SJCRH30 (cell line): ENCODE measurements around a stretch of chr7.

DNA sequence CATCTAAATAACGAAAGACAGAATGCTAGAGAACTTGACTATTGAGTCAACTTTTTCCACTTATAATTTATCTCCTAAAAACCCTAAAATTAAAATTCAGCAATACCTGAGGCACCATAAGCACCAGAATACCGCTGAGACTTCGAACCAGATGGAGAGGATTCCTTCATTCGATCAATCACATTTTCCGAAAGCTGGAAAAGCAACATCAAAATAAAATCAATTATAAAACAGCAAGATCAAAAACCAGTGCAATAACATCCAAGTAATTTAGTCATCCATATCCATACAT is 11.9 kb downstream of the CHCHD3 start:
- RAMPAGE, long total RNA: no peak

GRCh38 chr7:133491348-133491969 is 238.6 kb downstream of the EXOC4 start:
- RAMPAGE, long total RNA: no peak

- RAMPAGE, long total RNA: no peak
Measured at GRCh38 chr7:133779548-133779941, 347.6 kb upstream of the LRGUK start.

- RAMPAGE, long total RNA: no peak
Measured at GRCh38 chr7:134418894-134419390, 40.0 kb downstream of the AKR1B1 start.

DNA sequence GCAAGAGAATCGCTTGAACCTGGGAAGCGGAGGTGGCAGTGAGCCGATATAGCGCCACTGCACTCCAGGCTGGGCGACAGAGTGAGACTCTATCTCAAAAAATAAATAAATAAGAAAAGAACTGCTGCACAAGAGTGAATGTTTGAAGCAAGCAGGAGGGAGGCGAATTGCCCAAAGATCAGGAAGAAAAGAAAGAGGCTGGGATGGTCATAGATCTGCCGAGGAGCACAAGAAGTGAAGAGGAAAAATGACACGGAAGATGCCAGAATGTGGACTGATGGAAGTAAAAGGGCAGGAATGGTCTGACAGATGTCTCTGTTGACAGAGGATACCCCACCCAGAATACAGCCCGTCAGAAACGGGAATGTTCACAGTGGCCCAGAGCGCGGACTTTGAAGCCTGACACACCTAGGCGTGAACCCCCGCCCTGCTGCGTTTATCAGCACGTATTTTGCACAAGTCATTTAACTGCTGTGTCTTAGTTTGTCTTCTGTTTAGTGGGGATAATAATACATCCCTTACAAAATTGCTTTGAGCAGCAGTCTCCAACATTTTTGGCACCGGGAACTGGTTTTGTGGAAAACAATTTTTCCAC is 27.2 kb downstream of the AKR1B1 start:
- RAMPAGE, long total RNA: no peak

- RAMPAGE, long total RNA: no peak
Measured at GRCh38 chr7:134451314-134451757, 7.6 kb downstream of the AKR1B1 start.

DNA sequence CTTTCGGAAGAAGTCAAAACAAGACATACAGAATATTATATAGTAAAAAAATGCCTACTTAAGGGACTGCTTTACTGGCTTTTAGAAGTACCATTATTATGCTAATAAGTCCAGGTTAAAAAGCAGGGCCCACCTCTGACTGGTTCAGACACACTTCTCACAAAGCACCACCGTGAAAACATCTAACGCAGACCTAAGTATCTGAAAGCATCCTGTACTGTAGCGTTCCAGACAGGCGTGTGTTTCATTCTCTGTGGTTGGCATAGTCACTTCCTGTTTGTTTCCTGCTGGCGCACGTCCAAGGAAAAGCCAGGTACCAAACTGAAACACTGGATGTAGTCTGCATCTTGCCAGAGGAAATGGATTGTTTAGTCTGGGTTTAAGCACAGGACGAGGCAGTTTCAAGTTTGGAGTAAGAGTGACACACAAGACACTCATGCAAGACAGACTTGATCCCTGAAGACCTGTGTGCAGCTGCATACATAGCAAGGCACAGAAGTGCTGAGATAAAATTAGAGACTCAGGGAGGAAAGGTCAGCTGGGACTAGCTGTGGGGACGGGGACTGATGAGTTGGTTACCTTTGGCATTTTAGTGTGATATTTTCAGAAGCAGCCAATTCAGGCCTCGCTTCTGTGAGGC is 23.2 kb downstream of the BPGM start:
- RAMPAGE, long total RNA: no peak

GRCh38 chr7:134729812-134730742 is 49.4 kb upstream of the CALD1 start:
- RAMPAGE, long total RNA: no peak

- RAMPAGE, long total RNA: no peak
Measured at GRCh38 chr7:134888163-134889025, 97.9 kb upstream of the AGBL3 start.

DNA sequence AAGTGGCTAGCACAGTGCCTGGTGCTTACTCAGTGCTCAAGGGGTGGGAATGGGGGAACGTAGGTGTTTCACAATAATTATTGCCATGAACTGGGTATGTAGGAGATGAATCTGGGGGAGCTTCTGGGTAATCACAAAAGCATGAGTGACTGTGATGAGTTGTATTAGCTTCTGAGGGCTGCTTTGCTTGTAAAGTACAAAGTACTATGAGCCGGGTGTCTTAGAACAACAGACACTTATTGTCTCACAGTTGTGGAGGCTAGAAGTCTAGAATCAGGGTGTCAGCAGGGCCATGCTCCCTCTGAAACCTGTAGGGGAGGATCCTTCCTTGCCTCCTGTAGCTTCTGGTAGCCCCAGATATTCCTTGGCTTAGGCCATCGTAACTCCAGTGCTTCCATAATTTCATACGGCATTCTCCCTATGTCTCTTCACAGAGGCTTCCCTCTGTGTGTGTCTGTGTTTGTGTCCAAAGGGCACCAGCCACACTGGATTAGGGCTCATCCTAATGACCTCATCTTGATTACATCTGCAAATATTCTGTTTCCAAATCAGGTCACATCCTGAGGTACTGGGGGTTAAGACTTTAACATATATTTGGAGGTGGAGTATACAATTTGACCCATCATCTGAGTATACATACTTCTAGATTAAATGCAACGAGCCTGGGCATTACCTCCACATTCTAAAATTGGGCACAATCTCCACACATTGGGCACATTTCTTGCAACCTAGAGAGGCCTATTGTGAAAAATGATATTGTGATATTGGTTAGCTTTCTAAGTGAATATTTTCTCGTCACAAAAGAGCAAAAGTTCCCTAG is 84.7 kb upstream of the AGBL3 start:
- RAMPAGE, long total RNA: no peak

DNA sequence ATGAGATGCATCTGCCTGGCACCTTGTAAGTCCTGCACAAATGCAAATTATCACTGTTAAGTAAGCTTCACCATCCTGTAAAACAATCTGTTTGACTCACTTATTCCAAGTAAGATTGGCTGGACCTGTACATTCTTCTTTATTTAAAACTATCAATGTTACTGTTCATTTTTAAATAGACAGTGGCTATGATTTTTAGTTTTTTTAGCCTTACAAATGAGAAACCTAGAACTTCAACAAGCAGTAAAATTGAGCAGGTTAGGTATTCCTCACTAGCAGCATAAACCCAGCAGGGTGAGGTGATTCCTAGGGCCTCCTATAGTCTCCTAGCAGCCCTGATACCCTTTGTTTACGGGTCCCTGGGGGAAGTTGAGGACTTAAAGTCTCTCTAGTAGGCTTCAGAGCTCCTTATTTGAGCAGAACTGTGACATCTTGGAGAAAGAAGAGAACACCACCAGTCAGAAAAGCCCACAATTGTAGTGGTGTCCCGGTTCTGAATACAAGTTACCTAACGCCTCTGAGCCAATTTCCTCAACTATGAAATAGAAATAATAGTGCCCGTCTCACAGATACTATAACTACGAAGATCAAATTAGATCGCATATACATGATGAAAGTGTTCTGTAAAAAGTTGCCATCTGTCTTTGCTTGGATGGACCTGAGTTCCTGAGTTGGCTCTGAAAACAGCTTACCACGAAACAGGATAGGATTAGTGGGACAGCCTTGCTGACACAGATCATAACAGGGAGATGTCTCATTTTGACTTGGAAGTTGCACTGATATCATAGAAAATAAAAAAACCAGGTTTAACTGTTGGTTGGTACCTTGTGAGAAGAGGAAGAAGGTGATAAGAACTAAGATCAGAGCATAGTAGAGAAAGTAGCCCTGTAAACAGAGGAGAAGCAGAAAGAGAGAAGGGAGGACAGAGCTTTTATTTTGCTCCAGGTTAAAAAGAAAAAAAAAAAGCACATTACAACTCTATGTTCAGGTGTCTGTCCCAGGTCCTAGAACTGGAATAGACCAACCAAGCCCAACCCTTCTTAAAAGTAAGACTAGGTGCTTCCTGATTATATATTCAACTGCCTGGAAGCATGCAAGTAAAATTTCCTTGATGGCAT is 79.5 kb upstream of the AGBL3 start:
- RAMPAGE, long total RNA: no peak

DNA sequence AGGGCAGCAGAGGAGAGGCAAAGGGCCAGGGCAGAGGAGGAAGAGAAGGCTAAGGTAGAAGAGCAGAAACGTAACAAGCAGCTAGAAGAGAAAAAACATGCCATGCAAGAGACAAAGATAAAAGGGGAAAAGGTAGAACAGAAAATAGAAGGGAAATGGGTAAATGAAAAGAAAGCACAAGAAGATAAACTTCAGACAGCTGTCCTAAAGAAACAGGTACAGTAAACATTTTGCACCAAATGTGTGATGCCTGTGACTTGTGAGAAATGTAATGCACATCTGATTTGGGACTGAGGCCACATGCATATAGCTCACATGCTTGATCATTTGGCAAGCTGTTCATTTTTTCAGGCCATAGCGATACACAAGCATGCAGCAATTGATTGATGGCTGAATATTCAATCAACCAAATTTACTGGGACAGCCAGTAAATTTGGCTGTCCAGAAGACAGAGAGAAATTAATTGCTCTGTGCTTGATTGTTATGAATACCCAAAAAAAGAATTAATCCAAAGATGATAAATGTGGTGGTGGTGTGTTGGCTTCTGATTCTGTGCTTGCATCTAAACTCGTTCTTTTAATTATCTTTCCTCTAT is 52.3 kb upstream of the AGBL3 start:
- RAMPAGE, long total RNA: no peak

- RAMPAGE, long total RNA: no peak
Measured at GRCh38 chr7:134992633-134993335, 6.5 kb downstream of the AGBL3 start.

DNA sequence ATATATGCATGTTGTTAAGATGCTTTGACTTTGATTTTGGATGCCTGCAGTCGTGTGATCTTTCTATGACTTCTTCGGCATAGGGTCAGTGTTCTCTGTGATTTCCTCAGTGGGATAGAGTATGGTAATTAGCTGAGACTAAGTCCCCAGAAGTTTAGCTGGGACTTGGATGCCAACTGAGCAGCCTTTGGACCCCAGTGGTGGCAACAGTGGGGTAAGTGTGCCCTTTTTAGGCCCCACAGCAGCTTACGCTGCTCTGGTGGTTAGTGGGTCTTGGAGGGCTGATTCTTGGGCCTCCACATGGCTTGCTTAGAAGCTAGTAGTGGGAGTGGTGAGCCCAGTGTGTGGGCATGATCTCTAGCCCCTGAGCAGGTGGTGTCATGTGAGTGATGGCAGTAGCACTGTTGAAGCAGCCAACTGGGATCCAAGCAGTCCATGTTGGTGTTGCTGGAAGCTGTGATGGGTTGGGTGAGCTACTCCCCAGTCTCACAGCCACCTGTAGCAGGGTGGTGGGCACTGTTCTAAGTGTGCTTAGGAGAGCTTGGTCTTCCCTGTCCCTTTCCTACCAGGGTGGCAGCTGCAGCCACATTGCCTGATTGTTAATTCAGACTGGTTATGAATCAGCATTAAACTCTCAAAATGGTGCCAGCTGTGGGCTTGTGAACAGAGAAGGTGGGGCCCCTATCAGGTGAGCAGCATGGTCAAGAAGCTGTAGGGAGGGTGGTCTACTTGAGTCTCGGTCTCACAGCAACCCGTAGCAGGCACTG is 9.6 kb downstream of the TMEM140 start:
- RAMPAGE, long total RNA: no peak

GRCh38 chr7:135165997-135167242 is 4.1 kb downstream of the CYREN start:
- RAMPAGE, long total RNA: no peak

DNA sequence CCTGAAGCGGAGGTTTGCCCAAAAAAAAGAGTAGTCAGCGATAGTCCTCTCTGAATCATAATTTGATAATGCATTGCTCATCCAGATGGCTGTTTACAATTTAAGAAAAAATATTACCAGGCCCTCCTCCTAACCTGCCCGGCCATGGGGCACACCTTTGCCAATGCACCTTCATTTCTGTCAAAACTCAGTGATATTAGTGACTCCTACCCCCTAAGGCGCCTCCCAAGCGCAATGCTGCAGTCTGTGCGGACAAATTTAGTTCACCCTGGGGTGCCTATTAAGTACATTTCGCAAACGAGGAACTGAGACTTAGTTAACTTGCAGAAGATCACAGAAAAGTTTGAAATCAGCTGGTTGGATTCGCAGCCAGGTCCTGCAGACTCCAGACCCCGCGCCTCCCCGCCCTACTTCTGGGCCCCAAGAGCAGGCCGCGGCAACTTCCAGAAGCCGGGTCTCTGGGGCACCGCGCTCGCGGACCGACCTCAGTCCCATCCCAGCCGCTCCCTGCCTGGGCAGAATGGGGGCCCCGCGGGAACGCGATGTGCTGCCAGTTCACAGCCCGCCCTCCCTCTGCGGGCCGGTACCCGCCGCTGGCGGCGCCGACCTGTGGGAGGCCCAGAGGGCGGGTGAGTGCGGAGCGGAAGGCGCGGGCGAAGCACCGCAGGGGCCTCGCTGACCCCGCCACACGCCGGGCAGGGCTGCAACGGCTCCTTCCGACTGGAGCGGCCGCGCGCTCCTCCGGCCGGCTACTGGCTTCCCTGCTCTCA is 530 bp downstream of the CYREN start:
- RAMPAGE, long total RNA: no peak

- RAMPAGE, long total RNA: no peak
Measured at GRCh38 chr7:135171271-135172371, 1.1 kb upstream of the CYREN start.

- RAMPAGE, long total RNA: no peak
Measured at GRCh38 chr7:135383386-135383969, 126.4 kb downstream of the CNOT4 start.

DNA sequence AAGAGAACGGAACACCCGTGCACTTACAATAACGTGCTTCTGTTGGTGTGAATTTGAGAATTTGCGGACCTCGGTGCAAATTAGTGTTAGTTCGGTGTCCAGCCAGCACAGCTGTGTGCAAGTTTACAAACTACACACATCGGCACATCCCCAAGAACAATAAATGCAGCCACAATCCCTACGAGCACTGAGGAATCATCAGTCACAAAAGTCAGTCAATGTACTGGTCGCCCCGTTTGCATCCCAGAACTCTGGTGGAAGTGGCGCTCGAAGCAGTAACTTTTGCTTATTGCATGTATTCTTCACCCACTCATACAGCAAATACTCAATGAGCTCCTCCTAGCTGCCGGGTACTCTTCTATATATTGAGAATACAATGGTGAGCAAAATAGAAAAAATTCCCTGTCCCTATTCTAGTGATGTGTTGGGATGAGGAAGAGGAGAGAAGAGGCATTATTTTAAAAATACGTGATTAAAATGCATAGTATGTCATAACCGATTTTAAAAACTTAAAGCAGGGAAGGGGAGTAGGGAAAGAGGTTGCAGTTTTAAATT is 919 bp upstream of the CNOT4 start:
- RAMPAGE, long total RNA: no peak

GRCh38 chr7:135617519-135617896 is 44.8 kb upstream of the STMP1 start:
- RAMPAGE, long total RNA: no peak